Metastatic Breast Carcinoma in the Brain (tissue), 10 donors: ENCODE data around the genes NKX2-4 and FOXA2.

GRCh38 chr20:19701261-19701914, 56.7 kb upstream of the RIN2 start:
- PRO-cap, 10 experiments: no peak in any of the 10 experiments

- PRO-cap, 10 experiments: no peak in any of the 10 experiments
Measured at GRCh38 chr20:19802481-19802854, 44.4 kb downstream of the RIN2 start.

GRCh38 chr20:19889900-19890204, 127.3 kb upstream of the NAA20 start:
- PRO-cap, 10 experiments: no peak in any of the 10 experiments

DNA sequence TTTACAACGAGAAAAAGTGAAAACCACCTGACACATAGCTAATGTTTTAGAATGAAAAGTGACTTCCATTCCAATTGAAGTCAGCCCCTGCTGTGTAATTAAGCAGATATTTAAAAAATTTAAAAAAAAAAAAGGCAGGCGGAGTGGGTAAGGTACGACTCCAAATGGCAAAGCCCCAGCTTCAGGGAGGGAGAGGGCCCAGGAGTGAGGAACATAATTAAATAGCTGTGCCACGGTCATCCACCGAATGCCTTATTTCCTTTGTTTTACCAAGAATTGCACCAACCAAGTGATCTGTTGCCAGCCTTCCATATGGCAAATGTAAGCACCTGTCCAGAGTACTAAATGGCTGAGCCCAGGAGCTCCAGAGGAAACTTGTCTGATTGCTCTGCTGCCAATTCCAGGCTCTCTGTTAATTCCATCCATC, 100.2 kb upstream of the NAA20 start:
- PRO-cap, 10 experiments: no peak in any of the 10 experiments

GRCh38 chr20:19921017-19921971, 95.9 kb upstream of the NAA20 start:
- PRO-cap, 10 experiments: peak in 7 of 10 experiments; most common plus-strand start chr20:19921452 (in 4)

DNA sequence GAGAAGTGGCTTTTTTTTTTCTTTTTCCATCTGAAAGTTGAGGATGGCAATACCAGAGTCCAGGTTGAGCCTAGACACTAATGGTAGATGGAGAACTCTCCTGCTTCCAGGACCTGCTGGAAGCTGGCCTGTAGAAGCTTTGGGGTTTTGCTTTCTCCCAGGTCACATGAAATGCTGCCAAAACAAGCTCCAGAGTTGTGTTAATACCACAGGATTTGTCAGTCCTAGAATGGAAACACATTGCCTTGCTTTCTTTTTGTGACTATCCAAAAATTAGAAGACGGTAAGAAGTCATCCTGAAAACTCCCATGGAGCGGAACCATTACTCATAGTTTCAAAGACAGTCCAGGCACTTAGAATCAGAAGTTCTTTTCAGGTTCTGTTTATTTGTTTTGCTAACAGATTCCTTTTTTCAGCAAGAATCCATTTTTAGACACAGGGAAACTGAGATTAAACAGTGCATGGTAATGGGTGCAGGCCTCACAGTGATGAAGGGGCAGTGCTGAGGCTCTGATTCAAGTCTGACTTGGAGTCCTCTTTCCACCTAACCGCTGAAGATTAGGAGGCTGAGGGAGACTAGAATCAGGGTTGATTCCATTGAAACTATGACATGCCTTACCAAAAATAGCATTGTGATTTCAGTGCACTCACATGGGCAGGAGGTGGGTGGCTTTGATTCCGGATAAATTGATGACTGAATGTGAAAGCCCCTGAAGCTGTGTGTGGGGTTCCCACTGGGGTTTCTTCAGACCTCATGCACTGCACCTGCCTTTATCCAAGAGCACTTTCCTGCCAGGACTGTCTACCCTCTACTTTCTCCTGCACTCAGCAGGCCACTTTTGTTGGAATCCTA, 72.3 kb upstream of the NAA20 start:
- PRO-cap, 10 experiments: no peak in any of the 10 experiments

- PRO-cap, 10 experiments: no peak in any of the 10 experiments
Measured at GRCh38 chr20:20032900-20033574, 15.9 kb downstream of the NAA20 start.

- PRO-cap, 10 experiments: no peak in any of the 10 experiments
Measured at GRCh38 chr20:20368165-20369079, 518 bp downstream of the INSM1 start.

- PRO-cap, 10 experiments: no peak in any of the 10 experiments
Measured at GRCh38 chr20:20473251-20474325, 105.7 kb downstream of the INSM1 start.

GRCh38 chr20:20488941-20489573, 121.2 kb downstream of the INSM1 start:
- PRO-cap, 10 experiments: no peak in any of the 10 experiments

DNA sequence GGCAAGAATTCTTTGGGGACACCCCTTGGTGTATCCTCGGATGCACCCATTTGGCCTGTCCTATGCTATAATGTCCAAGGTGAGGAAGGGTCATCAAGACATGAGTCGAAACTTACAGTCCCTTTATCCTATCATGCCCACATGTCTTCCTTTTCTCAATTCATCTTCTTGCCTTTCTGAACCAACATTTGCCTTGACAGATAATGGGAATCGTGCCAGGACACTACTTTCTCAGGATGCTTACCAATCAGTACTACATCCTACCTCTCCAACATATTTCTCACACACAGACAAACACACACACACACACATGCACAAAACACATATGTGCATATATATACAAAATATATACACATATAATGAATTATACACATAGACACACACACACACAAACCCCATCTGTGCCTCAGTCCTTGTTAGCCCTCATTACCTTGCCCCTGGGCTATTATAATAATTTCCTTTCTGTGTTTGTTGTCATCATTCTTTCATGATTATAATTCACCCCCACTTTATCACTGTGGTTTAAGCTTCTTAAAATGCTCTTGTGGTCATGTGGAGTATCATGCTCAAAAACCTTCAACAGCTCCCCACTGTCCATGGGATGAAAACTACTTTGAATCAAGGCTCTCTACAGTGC, 148.8 kb downstream of the RALGAPA2 start:
- PRO-cap, 10 experiments: no peak in any of the 10 experiments

- PRO-cap, 10 experiments: no peak in any of the 10 experiments
Measured at GRCh38 chr20:20591094-20591626, 121.3 kb downstream of the RALGAPA2 start.

GRCh38 chr20:20610559-20611809, 101.5 kb downstream of the RALGAPA2 start:
- PRO-cap, 10 experiments: no peak in any of the 10 experiments

- PRO-cap, 10 experiments: peak in 1 of 10 experiments; most common minus-strand start chr20:21102907 (in 1)
Measured at GRCh38 chr20:21102725-21103229, 23.1 kb upstream of the KIZ start.

- PRO-cap, 10 experiments: no peak in any of the 10 experiments
Measured at GRCh38 chr20:21106226-21106545, 19.7 kb upstream of the KIZ start.

DNA sequence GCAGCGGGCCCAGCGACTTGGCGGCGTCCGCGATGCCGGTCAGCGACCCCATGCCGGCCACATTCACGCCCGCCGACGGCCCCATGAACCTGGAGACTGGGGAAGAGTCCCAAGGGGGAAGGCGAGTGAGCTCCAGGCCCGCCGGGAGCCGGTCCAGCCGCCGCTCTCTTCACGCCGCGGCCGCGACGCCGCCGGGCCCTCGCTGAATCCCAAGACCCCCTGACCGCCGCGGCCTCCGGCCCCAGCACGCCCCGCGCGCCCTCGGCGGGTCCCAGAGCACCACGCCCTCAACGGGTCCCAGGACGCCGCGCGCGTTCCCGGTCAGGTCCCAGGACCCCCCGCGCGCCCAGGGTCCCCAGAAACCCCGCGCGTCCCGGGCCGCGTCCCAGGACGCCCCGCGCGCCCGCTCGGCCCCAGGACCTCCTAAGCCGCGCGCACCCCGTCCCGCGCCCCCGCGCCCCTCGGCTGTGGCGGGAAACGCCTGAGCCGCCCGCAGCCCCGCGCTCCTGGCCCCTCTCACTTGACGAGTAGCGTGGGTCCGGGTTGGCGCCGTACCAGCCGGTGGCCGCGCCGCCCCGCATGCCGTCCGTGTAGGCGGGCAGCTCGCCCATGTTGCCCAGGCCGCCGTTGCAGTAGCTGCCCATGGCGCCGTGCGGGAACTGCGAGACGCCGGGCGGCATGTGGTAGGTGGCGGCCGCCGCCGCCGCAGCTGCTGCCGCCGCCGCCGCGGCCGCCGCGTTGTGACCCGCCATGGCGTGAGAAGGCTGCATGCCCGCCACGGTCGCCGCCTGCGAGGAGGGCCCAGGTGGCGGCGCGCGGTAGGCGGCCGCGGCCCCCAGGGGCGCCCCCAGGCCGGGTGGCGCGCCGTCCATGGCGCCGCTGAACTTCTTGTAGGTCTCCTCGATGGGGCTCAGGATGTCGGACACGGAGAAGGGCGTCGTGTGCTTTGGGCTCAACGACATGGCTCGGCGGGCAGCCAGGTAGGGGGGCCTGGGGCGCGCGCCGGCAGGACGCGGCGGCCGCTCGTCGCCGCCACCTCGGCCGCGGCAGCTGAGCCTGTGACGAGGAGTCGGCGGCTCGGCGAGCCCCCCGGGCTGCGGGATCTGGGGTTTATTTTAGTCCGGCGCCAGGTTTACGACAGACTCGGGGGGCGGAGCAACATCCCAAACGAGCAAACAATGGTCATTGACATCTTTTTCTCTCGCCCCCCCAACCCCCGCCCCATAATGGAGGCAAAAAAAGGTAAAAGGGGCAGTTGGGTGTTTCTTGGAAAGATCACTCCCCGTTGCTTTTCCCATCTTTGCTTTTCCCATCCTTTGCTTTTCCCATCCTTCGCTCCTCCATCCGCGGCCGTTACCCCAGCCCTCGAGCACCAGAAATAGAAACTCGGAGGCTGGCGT, at the start of gene NKX2-4:
NKX2-4 (minus strand) TSS at position 1,089 of the 1,400 bp plus-strand sequence.
- PRO-cap, 10 experiments: peak in 3 of 10 experiments; most common plus-strand start position 570 of the sequence (in 3)

GRCh38 chr20:22371750-22372238, 212.6 kb downstream of the FOXA2 start:
- PRO-cap, 10 experiments: no peak in any of the 10 experiments

GRCh38 chr20:22490686-22491418, 93.5 kb downstream of the FOXA2 start:
- PRO-cap, 10 experiments: peak in 1 of 10 experiments; most common plus-strand start chr20:22491106 (in 1); most common minus-strand start chr20:22490959 (in 1)

DNA sequence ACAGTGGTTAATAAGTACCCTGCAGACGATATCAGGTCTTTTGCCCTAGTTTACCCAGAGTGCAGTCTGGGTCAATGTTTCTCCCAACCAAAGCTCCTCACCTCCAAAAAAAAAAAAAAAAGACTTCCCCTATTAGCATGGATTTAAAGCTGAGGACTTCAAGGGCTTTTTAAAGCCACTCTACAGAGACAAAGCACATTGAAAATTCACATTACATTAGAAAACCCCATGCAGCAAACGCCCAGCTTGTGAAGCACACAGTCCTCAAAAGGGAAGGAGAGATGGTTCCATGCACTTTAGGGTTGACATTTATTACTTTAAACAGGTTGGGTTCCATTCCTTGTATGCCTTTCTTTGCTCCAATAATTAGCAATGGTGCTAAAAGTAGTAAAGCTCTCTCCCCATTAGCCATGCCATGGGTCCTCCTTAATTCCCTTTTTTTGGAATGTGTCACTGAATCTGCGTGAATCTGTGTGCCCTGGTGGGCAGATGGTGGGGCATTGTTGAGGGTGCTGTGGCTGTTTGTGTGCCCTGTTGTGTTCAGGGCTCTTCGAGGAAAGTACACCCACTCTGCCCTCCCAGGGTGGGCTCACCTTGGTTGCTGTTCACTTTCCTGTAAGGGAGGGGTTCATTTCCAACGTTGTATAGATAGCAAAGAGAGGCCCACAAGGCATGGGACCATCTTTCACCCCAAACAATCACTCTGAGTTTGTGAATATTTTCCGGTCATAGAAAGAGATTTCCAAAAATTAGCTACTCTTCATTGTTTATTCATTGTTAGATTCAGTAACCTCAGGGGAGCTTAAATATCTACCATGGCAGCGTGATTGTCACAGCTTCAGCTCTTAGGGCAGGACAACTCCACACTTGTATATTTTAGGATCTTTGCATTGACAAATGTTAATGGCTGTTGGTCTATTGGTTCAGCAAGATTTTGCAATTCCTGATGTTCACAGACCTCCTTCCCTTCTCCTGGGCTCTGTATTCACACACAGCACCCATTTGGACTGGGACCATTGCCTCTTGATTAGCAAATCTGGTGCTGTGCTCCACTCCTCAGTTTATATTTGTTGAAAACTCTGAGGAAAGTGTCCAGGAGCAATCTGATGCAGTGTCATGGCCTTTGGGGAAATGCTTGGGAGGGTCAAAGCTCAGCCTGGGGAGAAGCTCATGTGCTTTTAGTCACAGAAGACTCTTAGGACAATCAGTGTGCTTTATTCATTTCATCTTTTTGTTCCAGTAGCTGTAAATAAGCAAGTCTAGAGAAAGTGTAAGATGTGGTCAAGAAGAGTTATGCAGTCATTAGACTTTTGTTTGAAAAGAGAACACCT, 20.6 kb downstream of the FOXA2 start:
- PRO-cap, 10 experiments: no peak in any of the 10 experiments

DNA sequence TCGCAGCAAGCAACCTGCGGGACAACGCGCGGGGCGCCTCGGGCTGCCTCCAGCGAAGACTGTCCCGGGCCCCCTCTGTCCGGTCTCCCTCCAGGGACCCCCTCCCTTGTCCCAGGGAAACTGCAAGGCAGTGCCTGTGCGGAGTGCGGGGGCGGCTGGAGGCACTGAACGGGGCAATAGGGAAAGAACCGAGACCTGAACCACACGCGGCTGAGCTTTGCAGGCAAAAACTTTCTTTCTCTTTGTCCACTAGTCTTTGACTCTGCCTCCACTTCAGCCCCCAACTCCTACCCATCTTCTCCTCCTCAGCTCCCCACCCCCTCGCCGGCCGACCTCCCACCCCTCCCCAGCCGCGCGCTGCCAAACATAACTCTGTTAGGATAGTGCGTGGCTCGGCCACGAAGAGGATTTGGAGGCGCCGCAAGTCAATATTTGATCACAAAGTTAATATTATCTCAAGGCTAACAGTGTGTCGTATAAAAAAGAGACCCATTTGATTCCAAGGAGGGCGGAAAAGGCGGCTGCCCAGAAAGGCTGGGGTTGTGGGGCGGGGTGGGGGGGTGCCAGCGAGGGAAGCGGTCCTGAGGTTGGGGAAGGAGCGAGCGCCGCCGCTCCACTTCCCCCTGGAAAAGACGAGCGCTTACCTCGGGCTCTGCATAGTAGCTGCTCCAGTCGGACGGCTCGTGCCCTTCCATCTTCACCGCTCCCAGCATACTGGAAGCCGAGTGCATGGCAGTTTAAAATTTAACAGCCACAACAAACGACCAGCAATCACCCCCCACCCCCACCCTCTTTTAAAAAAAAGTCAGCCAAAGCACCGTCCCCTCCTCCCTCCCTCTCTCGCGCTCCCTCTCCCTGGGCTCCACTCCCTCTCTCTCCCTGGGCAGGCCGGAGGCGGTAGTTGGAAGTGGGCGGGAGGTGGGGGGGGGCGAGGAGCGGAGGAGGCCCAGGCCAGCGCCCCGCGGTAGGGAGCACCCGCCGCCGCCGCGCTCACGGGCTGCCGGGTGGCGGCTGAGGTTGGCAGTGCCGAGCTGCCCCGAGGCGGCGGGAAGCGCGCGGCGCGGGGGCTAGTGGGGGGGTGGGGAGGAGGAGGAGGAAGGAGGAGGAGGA, at the start of gene FOXA2:
FOXA2 (minus strand) TSS at position 1,025 of the 1,110 bp plus-strand sequence.
- PRO-cap, 10 experiments: peak in 1 of 10 experiments; most common plus-strand start position 993 of the sequence (in 1); most common minus-strand start position 716 of the sequence (in 1)